Measurements from ENCODE around the genes UBE2A, SOWAHD, RHOXF2 and ZBTB33.

DNA sequence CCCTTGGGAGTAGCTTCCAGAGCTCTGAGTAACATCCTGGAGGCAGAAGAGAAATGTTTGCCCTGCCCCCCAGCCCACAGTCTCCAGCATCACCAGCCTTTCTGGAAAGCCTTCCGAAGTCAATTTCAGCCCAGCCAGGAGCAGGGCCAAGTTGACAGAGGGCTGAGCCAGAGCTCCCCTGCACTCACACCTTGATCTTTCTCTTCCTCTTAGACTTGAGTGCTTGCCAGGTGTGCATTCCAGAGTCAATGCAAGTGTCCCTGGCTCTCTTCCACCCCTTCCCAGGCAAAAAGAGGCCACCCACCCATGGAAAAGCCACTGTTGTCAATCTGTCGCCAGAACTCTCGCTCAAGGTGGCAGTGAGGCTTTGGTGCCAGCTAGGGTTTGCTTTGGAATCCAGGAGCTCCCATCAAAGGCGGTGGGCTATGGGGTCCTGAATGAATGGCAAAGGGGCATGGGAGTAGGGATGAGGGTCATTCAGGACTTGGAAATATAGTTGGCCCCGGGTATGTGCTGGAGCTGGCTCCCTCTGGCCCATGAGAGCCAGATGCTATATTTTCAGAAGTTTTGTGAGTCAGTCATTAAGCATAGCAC lies 35.4 kb downstream of the SLC25A5 start:
- PRO-cap: no peak

DNA sequence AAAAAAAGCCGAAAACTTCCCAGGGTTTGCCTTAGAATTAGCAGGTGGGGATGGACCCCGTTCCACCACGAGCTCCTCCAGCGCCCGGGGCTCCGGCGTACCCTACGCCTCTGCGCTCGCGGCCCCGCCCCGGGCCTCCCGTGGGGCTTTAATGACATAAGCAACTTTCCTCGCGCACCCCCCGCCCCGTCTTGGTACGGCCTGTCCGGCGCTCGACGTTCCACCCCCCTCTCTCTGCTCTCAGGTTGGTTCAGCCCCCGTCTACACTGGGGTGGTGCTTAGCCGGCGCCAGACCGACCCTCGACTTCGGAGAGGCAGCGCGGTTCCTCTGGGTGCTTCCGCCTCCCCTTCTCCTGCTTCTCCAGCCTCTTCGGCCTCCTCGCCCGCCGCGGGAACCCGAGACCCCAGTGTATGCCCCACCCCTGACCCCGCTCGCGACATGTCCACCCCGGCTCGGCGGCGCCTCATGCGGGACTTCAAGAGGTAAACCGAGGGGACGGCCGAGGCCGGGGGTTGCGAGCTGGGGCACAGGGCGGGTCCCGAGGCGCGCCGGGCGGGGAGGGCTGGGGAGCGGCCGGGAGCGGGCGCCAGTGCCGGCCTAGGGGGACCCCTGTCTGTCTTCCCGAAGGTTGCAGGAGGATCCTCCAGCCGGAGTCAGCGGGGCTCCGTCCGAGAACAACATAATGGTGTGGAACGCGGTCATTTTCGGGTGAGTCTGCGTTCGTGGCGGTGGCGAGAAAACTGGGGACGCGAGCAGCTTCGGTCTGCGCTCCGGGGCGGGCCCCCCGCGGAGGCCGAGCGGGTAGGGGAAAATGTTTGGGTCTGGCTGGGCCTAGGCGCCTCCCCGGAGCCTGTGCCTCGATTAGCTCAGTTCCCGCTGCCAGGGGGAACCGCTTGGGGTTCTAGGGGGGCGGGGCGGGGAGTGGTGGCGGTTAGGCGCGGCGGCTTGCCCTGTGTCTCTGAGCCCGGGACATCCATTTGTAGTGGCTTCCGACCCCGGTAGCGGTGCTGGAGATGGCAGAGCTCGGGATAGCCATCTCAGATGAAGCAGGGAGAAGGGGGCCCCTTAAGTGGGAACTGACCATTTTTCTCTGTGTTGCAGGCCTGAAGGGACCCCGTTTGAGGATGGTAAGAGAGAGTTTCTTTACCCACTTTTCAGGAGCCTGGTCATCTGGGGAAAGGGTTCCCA lies at the start of gene UBE2A:
UBE2A (plus strand) TSS at position 291 of the 1,189 bp plus-strand sequence.
- PRO-cap: bidirectional peak, plus-strand start at position 293 of the sequence, minus-strand start at position 112 of the sequence

GRCh38 chrX:119617382-119618326 lies 43.3 kb downstream of the UBE2A start:
- PRO-cap: no peak

DNA sequence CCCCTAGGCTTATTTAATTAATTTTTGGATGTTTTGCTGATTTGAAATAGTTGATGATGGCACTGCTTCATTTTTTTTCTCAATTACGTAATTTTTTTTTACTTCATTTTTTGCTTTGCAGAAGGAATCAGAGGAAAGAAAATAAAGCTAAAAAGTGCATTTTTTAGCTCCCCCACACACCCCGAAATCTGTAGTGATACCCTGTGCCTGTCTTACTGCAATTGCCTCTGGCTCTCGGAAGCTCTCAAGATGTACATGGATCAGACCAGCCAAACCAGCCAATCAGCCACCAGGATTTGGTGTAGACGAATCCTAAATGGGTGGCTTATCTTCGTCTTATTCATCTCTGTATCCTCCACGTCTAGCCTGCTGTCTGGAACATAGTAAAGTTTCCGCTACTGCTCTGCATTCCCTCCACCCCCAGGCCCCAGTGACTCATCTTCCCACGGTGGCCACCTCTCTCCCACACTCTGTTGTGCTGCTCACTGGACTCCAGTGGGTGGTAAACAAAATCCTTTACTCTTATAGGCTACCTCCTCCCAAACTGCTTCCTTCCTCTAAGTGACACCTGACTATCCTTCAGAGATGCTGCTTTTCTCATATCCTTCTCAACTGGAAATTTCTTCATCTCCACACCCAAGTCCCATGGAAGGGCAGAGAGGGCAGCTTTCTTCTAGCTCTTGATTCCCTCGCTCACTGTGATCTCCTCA lies 37.9 kb downstream of the SEPTIN6 start:
- PRO-cap: unidirectional peak, minus-strand start at position 223 of the sequence

- PRO-cap: no peak
Observed at GRCh38 chrX:119757680-119758652, at the start of gene SOWAHD. Gene SOWAHD, plus strand, starts transcription at chrX:119758588.

GRCh38 chrX:119758653-119759099 lies 288 bp downstream of the SOWAHD start:
- PRO-cap: no peak

DNA sequence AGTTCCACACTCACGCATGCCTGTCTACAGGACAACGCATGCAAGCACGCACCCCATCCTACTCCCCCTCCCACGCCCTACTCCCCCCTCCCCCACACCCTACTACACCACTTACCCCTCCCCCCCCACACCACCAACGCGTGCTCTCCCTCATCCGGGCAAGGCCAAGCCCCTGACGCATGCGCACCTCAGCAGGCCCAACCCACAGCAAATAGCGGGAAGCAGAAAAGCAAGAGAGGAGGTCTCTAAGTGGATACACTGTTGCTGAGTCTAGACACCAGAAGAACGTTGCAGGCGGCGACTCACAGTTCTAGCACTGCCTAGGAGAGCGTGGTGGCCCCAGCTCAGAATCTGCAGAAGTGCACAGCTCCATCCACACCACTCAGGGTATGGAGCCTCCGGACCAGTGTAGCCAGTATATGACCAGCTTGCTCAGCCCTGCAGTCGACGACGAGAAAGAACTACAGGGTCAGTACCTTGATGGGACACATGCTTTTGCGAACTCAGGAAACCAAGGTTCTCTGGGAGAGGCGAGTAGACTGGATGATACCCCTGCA lies at the start of gene RHOXF2:
RHOXF2 (plus strand) TSS at position 252 of the 557 bp plus-strand sequence.
- PRO-cap: no peak

- PRO-cap: unidirectional peak, plus-strand start at chrX:120250814; unidirectional peak, plus-strand start at chrX:120251066
Observed at GRCh38 chrX:120250254-120251254, at the start of gene ZBTB33. Gene ZBTB33, plus strand, starts transcription at chrX:120250812.

DNA sequence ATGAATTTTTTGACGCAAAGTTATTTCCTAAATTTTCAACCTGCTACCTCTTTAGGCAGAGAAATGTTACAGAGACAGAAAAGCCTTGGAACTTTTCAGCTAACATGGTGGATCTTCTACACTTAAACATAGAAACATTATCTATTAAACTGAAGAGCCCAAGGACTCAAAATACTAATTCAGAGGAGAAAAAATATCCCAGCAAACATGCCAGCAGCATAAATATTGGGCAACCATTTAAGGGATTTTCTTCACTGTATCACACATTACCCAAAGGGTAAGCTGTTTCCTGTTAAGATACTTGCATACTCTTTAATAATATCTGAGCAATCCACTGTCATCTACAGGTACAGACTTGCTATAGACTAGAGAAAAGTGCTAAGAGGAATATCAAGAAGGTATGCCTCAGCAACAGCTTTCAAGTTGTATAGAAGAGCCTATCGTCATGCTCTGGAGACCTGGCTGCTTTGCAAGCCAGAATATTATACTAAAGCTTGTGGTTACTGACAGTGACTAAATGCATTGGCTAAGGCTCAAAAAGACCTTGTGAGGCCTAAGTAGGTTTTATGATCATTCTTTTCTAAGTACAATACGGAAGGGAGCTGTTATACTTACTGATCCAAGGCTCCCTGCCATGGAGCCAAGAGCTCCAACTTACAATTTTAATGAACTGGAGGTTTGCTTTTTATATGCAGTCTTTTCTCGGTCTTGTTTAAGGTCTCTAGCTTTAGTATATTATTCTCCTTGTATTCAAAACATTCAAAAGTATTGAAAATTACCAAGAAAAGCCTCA lies 11.4 kb downstream of the LAMP2 start:
- PRO-cap: no peak

GRCh38 chrX:123614019-123614315 lies 118.9 kb downstream of the THOC2 start:
- PRO-cap: no peak

DNA sequence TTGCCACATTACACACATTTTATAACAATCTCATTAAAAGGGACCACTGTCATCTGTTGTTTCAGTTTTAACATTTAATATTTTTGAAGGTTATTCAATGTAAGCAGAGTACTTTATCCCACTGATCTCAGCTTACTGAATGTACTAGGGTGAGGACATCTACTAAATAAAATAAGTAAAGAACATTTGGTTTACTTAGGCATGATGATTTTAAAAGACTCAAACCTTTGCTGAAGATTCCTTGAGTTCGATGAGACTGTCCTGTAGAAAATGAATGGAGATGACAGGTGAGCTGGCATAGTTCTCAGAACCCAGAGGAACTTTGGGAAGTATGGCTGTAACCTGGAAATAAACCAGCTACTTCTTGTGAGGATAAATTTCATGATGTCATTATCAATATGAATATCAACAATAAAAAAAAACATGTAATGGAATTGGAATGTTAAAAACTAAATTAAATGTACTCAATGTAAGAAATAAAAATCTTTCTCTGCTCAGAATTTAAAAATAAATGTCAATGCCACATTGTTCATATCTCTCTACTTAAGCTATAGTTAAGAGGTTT lies 113.6 kb downstream of the THOC2 start:
- PRO-cap: no peak

- PRO-cap: no peak
Observed at GRCh38 chrX:123679062-123679956, 53.5 kb downstream of the THOC2 start.

GRCh38 chrX:124044928-124045723 lies 83.6 kb downstream of the STAG2 start:
- PRO-cap: no peak

DNA sequence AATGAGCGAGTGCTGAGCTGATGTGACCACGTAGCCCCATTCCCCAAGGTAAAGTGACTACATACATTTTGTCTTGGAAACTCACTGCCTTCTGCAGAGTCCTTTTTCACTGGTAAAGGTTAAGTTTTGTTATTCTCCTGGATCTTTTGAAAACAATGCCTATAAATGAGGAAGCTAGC lies 115.4 kb upstream of the TEX13D start:
- PRO-cap: no peak

DNA sequence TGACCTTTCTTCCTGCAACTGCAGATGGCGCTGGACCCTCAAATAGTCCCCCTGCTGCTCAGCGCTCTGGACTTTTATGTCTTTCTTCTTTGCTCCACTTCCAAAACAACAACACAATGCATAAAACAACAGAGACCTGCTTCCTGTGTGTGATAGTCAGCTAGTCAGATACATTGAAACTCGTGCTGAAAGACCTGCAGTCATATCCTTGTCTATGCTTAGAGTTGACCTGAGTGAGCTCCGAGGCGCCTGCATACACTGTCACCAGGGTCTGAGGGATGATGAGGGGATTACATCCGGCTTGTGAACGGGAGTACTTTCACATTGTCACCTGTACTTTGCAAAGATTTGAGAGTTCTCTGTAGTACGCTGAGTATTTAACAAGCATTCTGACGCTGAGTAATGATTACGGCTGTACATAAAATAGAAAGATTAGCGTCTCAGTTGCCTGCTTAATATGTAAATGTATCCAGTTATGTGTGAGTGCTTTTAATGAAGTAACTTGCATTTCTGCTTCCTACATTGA lies 108.8 kb upstream of the TEX13D start:
- PRO-cap: no peak

DNA sequence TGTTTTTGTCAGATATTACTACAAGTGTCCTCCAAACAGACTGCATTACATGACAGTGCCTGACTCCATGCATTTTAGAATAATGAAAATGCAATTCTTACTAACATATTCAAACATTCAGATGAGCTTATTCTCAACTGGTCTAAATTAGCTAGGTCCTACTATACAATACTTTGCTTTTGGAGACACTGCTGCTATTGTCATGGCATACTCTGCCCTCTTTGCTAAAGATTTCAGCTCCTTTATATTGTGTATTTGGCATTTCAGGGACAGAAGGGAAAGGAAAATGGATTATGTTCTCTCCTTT lies 385.5 kb upstream of the TEX13C start:
- PRO-cap: no peak

- PRO-cap: no peak
Observed at GRCh38 chrX:125690475-125690881, 370.8 kb downstream of the TEX13C start.

DNA sequence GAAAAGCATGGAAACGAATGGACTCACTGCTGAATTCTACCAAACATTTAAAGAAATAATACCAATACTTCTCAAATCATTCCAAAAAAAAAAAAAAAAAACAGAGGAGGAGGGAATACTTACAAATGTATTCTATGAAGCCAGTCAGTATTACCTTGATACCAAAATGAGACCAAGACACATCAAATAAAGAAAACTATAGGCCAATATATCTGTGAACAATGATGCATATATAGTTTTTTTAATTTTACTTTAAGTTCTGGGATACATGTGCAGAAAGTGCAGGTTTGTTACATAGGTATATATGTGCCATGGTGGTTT lies 339.4 kb downstream of the ACTRT1 start:
- PRO-cap: no peak

DNA sequence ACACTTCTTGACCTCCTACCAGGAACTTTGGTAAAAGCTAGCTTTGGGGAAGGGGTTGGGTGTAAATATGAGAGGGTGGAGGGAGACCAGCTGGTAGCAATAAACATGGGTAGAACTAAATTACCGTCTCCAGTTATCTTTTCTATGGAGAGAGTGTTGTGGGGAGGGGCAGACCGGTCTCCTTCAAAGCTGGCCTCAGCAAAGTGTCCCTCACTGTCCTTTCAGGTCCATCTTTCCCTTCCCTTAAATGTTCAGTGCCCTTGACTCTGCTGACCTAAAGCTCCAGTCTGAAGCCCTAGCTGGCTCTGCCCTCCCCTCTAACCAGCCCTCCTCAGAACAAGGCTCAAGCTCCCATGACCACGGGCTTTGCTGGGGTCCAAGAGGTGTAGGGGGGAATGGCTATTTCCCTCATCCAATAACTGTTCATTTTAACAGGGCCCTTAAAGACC lies 15.4 kb downstream of the SASH3 start:
- PRO-cap: no peak

- PRO-cap: no peak
Observed at GRCh38 chrX:129798851-129799471, 19.2 kb downstream of the SASH3 start.